Daoy (cell line): ENCODE measurements around a stretch of chr6.

- RAMPAGE, long total RNA = no peak
These were observed 68.4 kb upstream of the CEP85L start for GRCh38 chr6:118719798-118720153.

DNA sequence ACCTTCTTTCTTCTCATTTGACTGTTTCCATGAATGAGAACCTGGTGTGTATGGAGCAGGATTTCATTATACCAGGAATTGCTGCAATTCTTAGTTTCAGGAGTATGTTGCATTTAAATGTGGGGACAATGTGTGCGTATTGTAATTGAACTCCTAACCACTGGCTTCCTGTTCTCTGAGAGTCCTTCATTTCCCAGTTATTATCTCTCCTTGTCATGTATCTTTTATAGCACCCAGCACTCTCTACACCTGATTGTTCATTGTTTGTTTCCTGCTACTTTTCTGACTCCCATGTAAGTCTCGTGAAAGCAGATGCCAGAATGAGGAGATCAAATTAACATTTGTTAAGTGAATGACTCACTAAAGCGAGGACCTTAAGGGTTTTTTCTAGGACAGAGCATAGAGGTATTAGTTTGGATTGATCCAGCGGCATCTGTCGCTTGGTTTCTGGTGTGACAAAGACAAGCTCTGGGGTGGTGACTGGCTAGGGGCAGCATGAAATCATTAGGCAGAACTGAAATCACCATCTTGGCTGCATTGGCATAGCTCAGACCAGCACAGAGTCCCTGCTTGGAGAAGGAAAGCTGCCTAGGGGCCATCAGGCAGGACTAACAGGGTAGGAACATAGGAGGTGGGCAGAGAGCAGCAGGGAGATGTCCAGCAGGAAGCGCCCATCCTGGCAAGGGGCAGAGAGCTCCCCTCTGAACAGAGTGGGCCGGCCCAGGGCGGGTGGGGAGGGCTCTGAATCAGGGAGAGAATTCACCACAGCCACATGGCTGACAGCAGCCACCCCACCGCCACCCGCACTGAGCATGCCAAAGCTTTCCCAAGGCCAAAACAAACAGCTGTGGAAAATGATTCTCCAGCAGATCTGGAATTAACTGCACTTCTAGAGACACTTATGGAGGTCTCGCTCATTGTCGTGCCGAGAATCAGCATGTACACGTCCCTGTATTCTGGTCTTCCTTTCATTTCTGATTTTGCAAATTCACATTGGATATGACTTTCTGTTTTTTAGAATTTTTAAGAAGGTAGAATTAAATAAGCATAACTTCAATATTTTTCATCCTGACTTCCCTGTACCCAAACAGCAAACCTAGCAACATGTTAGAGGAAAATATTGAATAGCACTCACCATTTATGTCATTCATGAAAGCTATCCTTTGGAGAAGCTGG is 97.2 kb upstream of the CEP85L start:
- RAMPAGE, long total RNA = no peak

DNA sequence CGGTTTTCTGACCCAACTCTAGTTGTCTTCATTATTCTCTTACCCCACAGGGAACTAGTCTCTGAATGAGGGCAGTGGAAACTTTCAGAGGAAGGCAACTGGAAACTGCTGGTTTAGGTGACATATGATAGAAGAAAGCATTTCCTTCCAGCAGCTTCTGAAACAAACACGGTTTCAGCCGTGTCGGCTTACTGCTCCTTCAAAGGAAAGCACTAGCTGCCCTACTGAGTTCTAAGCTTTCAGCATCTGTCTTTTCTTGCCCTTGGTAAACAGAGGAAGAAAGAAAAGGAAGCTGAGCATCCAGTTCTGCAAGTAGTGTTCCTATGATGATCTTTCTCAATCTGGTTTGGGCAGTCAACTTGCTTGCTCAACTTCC is 117.5 kb upstream of the CEP85L start:
- RAMPAGE, long total RNA = no peak

GRCh38 chr6:119193714-119194354 is 115.4 kb upstream of the FAM184A start:
- RAMPAGE, long total RNA = no peak

DNA sequence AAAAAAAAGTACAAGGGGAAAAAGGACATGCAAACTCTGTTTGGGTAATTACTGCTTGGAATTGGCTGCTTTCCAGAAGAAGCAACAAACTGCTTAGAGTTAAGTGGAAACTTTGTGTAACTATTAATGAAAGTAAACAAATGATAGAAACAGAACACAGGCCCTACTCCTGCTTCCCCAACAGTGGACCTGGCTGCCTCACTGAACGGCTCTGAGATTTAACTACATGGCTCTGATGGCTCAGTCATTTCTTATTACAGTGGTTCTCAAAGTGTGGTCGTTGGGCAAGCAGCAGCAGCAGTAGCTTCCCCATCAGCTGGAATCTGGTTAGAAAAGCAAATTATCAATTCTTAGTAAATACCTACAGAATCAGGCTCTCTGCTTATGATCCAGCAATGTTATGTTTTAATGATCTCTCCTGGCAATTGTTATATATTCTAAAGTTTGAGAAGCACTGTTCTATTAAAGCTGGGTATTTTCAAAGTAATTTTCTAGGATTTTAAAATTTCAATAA is 108.3 kb downstream of the MAN1A1 start:
- RAMPAGE, long total RNA = no peak

DNA sequence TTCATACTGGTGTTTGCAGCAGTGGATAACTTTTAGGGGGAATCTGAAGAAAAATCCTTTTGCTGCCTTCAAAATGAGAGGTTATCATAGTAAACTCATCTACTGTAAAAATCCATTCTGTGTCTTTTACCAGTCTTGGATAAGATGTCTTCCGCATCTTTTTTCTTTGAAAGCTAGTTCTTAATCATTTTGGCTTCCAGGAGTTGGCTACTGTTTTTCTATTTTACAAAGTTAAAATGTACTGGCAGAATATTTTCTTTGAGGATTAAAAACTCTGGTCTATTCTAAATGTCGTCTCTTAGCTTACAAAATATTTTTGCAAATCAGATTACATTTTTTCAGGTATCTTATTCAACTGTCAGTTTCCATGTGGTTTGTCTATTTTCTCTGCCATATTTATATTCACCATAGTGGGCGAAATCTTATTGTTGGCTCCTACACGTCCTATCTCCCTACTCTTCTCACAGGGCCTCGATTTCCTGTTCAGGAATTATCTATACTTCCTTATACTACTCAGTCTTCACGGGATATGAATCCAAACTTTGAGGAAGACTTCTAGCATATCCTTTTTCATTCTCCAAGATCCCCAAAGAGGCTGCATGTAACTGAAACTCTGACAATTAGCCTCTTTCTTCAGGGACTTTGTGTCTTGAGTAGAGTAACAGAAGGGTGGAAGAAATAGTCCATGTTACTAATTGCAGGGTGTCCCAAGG is 62.9 kb downstream of the MAN1A1 start:
- RAMPAGE, long total RNA = no peak

- RAMPAGE, long total RNA = no peak
These were observed 18.9 kb downstream of the MAN1A1 start for GRCh38 chr6:119330494-119331304.

DNA sequence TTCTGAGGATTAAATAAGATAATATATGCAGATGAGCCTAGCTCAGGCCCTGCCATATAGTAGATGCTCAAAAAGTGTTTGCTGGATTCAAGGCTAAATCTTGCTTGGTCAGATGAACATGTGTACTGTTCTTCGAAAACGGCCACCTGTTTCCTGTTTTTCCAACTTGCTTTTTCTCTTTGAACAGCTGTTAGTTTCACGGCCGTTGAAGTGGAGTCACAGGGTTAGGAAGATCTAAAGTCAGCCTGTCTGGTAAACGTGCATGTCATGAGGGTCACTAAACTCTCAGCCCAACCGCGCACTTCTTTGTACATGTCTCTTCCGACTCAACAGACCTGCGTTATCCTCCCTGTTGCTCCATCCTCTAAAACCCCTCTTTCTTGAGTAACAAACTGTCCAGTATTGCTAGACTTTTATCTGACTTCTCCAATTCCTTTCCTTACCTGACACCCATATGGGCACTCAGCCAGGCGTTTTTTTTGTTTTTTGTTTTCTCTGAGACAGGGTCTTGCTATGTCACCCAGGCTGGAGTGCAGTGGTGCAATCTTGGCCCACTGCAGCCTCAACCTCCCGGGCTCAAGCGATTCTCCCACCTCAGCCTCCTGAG is 93.3 kb upstream of the MAN1A1 start:
- RAMPAGE, long total RNA = no peak

- RAMPAGE, long total RNA = no peak
These were observed 877.2 kb upstream of the MAN1A1 start for GRCh38 chr6:120226720-120227189.

- RAMPAGE, long total RNA = no peak
These were observed 4.0 kb downstream of the GJA1 start for GRCh38 chr6:121439470-121439903.

GRCh38 chr6:122470382-122470958 is 1.1 kb downstream of the SERINC1 start:
- RAMPAGE, long total RNA = no peak

DNA sequence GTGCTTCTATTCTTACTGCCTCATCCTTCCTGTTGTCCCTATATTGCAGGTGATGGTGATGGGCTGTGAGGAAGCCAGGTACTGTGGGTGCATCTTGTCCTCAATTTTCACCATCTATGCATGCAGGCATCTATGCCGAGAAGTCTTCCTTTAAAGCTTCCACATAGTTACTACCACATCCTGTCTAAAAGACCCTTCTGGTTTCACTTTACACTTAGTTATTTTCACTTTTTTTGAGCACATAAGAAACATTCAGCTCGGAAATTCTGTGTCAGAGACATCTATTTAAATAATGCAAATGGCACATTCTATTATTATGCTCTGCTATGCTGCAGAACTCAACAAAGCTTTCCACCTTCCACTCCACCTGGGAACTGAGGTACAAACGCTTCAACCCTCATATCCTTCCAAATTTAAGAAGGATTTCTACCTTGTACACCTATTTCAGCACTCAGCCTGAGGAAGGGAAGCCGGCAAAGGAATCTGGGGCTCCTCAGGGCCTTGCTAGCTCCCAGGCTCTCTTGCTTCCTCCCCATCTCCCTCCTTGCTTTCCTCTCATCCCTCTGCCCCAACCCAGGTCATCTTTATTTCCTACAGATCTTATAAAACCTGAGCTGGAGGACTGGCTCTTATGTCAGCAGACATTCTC is 28.1 kb upstream of the FABP7 start:
- RAMPAGE, long total RNA = no peak

DNA sequence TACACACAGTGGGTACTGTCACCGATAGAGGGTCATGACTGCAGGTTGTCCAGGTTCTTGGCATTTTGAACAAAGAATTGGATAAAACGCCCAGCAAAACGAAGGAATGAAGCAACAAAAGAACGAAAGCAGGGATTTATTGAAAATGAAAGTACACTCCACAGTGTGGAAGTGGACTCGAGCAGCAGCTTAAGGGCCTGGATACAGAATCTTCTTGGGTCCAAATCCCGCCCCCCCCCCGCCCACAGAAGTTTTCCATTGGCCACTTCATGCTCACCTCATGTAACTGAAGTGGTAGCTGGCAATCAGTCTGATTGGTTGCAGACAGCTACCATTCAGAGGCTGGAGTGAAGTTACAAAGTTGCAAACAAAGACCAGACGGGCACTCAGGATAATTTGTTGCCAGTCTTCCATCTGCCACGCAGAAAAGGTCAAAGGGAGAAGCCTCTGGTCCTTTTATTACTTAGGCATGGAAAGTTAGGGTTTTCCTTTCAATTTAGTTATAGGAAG is 25.9 kb upstream of the FABP7 start:
- RAMPAGE, long total RNA = no peak

GRCh38 chr6:124962555-124963596 is 639 bp downstream of the RNF217 start:
- RAMPAGE, long total RNA = no peak

- RAMPAGE, long total RNA = no peak
These were observed 82.8 kb downstream of the RNF217 start for GRCh38 chr6:125044907-125045581.

GRCh38 chr6:125045763-125046811 is 83.8 kb downstream of the RNF217 start:
- RAMPAGE, long total RNA = no peak

- RAMPAGE, long total RNA = no peak
These were observed 57.8 kb upstream of the TPD52L1 start for GRCh38 chr6:125095777-125096105.

GRCh38 chr6:125812385-125813036 is 21.8 kb downstream of the NCOA7 start:
- RAMPAGE, long total RNA = no peak

- RAMPAGE, long total RNA = no peak
These were observed 43.7 kb downstream of the NCOA7 start for GRCh38 chr6:125834451-125834928.

- RAMPAGE, long total RNA = no peak
These were observed 38.4 kb upstream of the HINT3 start for GRCh38 chr6:125918291-125918547.